Endothelial cell (in vitro differentiated cells): Measurements from ENCODE around the genes OR5T3, OR9G4 and CLP1.

- PRO-cap, result no peak
Measured at GRCh38 chr11:56252076-56252320, at the start of gene OR5T3. TSS of gene OR5T3 (plus strand) at chr11:56252254.

- PRO-cap, result no peak
Measured at GRCh38 chr11:56748412-56749088, at the start of gene OR9G4. TSS of gene OR9G4 (minus strand) at chr11:56748697.

DNA sequence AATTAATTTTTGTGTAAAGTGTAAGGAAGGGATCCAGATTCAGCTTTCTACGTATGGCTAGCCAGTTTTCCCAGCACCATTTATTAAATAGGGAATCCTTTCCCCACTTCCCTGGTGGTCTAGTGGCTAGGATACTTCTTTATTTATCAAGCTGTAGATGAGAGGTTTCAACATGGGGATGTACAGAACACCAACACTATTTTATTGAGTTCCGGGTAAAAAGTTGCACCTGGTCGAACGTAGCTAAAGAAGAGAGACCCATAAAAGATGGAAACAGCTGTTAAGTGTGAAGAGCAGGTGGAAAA is 41.5 kb upstream of the OR9G4 start:
- PRO-cap, result unidirectional peak, plus-strand start at position 106 of the sequence

DNA sequence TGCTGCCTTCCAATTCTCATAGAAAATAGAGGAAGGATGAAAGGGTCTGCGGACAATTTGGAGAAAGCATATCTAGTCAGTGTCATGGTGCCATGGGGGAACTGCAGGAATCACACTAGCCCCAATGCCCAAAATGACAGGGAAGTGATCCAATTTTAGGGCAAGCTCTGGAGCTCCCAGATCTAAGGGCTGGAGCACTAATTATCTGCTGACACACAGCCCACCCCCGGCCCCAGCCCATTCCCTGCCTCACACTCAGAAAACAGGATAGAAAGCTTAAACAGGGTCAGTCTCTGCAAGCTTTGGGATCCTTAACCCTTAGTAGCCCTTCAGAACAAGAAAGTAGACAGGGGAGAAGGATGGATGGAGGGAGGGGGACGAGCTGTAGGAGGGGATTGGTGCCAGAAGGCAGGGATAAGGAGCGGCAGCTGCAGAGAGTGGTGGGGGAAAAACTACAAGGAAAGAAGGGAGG is 2.0 kb downstream of the APLNR start:
- PRO-cap, result no peak

GRCh38 chr11:57308255-57308840 is 16.4 kb downstream of the TNKS1BP1 start:
- PRO-cap, result no peak

- PRO-cap, result no peak
Measured at GRCh38 chr11:57313400-57314049, 11.2 kb downstream of the TNKS1BP1 start.

- PRO-cap, result no peak
Measured at GRCh38 chr11:57321678-57322141, 3.0 kb downstream of the TNKS1BP1 start.

DNA sequence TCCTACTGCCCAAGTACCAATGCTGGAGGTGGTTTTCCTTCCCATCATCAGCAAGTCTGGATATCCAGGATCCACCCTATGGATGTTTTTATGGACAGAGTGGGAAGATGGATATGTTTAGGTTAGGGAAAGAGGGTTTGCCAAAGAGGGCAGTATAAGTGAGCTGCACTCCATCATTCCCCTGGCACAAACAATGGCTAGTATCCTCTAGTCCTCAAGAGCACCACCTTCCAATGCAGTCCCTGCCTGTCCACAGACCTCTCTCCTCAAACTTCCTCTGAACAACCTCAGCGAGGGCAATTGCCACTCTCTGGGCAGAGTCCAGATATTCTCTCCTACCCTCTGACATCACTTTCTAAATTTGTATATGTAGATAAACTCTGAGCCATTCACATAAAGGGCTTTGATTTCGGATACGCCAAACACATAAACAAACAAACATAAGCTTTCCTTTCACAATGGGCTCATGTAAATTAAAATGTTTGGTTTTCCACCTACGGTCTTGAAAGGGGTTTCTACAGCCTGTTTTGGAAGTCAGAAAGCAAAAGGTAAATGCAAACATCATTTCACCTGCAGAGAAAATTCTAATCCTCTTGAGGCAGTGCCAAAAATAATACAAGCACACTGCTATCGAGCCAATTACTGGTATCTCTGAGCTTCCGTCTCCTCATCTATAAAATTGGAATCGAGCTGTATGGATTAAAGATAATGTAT is 3.0 kb upstream of the SLC43A3 start:
- PRO-cap, result no peak

DNA sequence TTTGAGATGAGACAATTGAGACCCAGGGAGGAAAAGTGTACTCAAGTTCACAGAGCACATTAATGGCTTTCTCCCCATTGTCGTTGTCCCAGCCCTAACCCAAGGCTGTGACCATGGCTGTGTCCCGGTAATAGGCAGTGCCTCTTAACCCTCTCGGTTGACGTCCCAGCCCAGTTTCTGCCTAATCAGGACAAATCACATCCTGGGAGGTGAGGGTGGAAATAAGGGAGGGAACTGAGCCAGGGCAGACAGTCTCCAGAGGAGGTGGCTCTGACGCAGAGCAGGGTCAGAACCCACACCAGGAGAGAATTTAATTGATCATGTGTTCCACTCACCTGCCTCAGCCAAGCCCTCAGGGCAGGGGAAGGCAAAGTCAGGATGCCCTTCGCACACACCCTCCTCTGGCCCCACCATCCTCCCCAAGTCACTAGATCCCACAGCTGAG is 17.0 kb downstream of the SLC43A1 start:
- PRO-cap, result no peak

DNA sequence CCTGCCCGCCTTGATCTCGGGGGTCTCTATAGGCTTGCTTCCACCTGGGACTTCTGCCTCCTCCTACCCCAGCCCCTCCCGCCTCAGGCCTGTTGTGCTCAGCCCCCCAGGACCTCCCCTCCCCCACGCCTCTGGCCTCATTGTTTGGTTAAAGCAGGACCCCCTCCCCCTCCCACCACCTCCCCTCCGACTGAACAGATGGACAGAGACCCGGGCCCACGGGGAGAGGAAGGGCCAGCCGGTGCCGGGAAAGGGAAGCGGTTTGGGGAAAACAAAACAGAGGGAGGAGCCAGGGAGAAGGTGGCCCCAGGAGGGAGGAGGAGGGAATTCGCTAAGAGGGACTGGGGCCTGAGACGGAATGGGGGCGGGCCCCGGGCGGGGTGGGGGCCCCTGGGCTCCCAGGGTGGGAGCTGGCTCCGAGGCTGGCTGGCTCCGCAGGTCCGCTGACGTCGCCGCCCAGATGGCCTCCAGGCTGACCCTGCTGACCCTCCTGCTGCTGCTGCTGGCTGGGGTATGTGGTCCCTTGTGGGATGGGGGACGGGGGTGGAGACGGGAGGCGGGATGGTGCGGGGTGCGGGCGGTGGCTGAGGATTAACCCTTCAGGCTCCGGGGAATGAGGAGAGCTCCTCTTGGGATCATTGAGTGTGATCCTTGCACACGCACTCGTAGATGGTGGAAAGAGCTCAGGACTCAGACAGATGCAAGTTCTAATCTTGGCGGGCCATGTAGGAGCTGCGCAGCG is 497 bp downstream of the SERPING1 start:
- PRO-cap, result bidirectional peak, plus-strand start at position 197 of the sequence, minus-strand start at position 96 of the sequence; bidirectional peak, plus-strand start at position 437 of the sequence, minus-strand start at position 517 of the sequence

DNA sequence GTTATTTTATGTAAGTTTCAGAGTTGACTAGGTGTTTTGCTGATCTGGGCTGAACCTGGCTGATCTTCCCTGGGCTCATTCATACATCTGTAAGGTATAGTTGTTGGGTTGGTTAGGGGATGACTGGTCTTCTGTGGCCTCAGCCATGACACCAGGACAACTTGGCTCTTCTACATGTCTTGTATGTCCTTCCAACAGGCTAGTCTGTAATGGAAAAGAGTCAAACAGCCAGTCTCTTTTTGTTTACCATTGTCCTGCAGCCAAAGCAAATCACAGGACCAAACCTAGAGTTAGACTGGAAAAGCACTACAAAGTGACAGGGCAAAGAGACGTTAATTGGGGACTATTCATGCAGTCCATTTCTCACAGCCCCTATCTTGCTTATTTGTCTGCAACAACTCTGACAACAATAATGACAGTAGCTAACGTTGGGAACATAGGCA is 17.8 kb downstream of the SERPING1 start:
- PRO-cap, result no peak

- PRO-cap, result no peak
Measured at GRCh38 chr11:57652688-57653318, 3.1 kb upstream of the YPEL4 start.

DNA sequence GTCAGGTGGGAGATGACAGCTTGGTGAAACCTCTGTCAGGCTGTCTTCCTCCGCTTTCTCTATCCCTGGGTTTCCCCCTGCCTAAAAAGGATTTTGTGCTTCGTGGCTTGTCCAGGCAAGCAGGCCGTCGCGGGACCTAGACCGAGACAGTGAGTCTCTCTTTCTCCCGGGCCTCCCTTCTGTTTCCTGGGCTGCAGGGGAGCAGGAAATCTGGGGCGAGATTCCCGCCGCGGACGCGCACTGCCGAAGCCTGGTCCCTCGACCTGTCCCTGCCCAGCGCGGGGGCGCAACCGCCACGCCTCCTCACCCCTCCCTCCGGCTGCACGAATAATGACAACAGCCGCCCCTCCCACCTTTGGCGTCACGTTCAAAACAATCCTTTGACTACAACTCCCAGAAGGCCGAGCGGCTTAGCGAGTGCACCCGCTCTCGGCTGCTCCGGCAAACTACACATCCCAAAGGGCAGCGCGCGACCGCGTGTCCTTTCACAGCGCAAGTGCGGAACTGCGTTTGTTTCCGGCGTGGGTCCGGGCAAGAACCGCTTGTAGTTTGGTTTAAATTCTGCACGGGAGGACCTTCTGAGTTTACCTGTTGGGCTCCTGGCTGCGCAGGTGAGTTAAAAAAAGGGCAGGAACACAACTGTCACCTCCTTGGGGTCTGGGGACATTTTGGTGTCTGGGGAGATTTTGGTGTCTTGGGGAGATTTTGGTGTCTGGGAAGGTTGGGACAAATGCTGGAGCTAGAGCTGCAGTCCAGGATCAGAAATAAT is at the start of gene CLP1:
Gene CLP1 (plus strand): TSS at position 513 of the 769 bp plus-strand sequence.
- PRO-cap, result bidirectional peak, plus-strand start at position 513 of the sequence, minus-strand start at position 151 of the sequence

DNA sequence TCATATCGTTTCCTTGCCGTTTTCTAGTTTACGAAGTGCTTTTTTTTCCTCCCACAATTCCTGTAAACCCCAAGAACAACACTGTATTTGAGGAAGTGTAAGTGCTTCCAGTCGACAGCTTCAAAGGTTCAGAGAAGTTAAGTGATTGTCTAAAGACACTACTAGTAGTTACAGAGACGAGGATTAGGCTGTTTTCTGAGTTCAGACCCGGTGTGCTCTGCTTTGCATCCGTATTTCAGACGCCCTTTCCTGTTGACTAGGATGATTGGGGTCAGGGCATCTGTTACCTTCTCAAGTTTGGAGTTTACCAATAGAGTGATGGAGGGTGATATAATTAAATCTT is 428 bp downstream of the CLP1 start:
- PRO-cap, result bidirectional peak, plus-strand start at position 158 of the sequence, minus-strand start at position 197 of the sequence

DNA sequence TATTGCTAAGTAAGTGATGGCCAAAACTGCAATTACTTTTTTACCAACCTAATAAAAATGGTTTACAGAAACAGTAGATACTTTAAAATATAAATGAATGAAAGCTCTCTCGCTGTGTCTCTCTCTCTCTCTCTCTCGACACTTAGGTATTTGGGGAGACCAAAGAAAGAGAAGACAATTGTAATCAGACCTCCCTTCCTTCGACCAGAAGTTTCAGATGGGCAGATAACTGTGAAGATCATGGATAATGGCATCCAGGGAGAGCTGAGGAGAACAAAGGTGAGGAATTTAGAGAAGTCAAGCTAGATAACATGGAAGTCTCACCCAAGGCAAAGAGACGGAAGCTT is 18.4 kb downstream of the MED19 start:
- PRO-cap, result no peak

GRCh38 chr11:57752907-57753494 is 1.4 kb upstream of the BTBD18 start:
- PRO-cap, result no peak

DNA sequence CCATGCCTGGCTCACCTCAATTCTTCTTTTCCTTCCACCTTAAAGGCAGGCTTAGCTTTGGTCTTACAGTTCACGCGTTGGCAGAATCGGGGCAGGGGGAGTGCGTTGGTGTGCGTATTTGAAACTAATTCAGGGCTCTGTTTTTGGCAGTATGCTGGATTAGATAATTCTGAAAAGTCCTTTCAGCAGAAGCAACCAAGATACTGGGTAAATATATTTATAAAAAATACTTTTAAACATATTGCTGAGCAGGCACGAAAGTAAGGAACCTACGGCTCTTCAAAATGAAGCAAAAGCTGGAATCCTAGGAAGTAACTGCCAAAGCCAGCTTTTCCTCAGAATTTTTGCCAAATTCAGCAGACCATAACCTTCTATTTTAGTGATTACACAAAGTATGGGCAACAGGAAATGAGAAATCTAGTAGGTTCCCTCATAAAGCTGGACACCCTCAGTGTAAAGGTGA is 60.6 kb downstream of the CTNND1 start:
- PRO-cap, result unidirectional peak, plus-strand start at position 69 of the sequence

- PRO-cap, result no peak
Measured at GRCh38 chr11:57833073-57833461, 71.5 kb downstream of the CTNND1 start.

GRCh38 chr11:57900283-57900887 is 123.3 kb upstream of the OR9Q1 start:
- PRO-cap, result no peak

- PRO-cap, result no peak
Measured at GRCh38 chr11:58024100-58024663, 501 bp downstream of the OR9Q1 start.